Keratinocyte (primary cell): Measurements from ENCODE around the genes SUMO1 and WDR12.

DNA sequence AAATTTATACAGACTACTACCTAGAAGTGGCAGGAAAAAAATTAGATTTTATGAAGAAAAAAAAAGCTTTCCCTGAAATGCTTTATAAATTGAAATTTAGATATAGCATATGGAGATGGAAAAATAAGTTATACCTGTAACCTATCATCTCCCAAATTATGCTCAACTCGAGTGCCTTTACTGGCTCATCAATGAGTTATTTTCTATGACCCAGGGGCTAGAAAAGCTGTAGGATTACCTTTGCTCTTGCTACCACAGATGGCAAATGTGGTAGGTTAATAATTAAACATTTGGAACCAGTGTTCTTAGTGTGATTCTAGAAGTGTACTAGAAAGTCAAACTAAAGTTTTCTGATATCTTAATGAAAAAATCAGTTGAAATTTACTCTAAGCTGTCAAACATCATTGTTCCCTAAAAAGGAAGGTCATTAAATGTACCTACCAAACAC, 22.5 kb downstream of the ALS2 start:
CAGE:
- cytosol, long polyA minus RNA = no peak
- cytosol, long polyA plus RNA = no peak
- long polyA plus RNA = no peak
- nucleus, long polyA minus RNA = no peak
- nucleus, long polyA plus RNA = no peak

DNA sequence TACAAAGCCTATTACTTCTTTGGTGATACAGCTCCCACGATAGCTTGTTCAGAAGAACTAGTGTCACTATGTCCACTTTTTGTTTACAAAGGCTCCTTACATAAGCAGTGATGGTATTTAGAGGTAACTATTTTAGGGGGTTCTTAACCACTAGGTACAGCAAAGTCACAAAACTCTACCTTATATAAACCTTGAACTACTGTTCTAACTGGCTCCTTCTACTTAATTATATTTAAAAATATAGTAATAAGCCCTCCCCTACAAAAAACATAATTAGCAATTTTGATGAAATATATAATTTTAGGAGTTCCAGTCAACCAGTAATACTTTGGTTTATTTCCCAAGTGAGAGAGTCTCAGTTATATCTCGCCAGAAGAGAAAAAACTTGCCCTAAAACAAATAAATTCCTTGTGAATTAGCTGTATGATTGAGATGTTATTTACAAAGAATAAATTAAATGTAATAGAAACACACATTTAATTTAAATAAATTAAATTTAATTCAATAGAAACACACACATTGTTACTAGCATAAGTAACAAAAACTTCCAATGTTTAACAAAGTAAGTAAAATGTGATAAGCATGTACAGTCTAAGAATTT, 21.7 kb downstream of the ALS2 start:
CAGE:
- cytosol, long polyA minus RNA = no peak
- cytosol, long polyA plus RNA = no peak
- long polyA plus RNA = no peak
- nucleus, long polyA minus RNA = no peak
- nucleus, long polyA plus RNA = no peak

DNA sequence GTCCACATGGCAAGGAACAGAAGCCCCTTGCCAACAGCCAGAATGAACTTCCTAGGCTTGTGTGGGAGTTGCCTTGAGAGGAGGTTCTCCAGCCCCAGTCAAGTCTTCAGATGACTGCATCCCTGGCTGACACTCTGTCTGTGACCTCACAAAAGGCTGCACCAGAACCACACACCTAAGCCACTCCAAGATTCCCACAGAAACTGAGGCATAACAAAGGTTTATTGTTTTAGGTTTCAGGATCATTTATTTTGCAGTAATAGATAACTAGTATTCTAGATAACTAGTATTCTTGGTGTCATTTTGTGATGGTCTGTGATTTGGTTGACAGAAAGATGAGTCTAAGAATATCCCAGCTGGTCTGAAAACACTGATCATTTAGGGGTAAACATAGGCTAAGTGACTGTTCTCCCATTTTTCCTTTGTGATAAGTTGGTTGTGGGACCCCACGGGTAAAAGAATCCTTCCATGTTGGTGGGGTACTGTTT, 43.9 kb downstream of the KIAA2012 start:
CAGE:
- cytosol, long polyA minus RNA = no peak
- cytosol, long polyA plus RNA = no peak
- long polyA plus RNA = no peak
- nucleus, long polyA minus RNA = no peak
- nucleus, long polyA plus RNA = no peak

CAGE:
- cytosol, long polyA minus RNA = start-site peak on the minus strand at chr2:202238522-202238569, 572 reads
- cytosol, long polyA plus RNA = start-site peak on the minus strand at chr2:202238524-202238602, 4,294 and 780 reads in 2 replicates
- long polyA plus RNA = start-site peak on the minus strand at chr2:202238526-202238597, 6,072 and 4,714 reads in 2 replicates
- nucleus, long polyA minus RNA = start-site peak on the minus strand at chr2:202238531-202238578, 59 reads
- nucleus, long polyA plus RNA = start-site peak on the minus strand at chr2:202238524-202238579, 964 and 933 reads in 2 replicates
Observed at GRCh38 chr2:202238403-202239041, at the start of gene SUMO1. SUMO1 (minus strand) TSS chr2:202238597.

GRCh38 chr2:202292517-202293469, 27.2 kb downstream of the NOP58 start:
CAGE:
- cytosol, long polyA minus RNA = no peak
- cytosol, long polyA plus RNA = no peak
- long polyA plus RNA = no peak
- nucleus, long polyA minus RNA = no peak
- nucleus, long polyA plus RNA = no peak

GRCh38 chr2:202297105-202297540, 31.6 kb downstream of the NOP58 start:
CAGE:
- cytosol, long polyA minus RNA = start-site peak on the plus strand at chr2:202297439-202297504, 22 reads
- cytosol, long polyA plus RNA = no peak
- long polyA plus RNA = no peak
- nucleus, long polyA minus RNA = start-site peak on the plus strand at chr2:202297422-202297464, 43 reads
- nucleus, long polyA plus RNA = no peak

CAGE:
- cytosol, long polyA minus RNA = no peak
- cytosol, long polyA plus RNA = no peak
- long polyA plus RNA = no peak
- nucleus, long polyA minus RNA = no peak
- nucleus, long polyA plus RNA = no peak
Observed at GRCh38 chr2:202588633-202589338, 46.0 kb upstream of the FAM117B start.

DNA sequence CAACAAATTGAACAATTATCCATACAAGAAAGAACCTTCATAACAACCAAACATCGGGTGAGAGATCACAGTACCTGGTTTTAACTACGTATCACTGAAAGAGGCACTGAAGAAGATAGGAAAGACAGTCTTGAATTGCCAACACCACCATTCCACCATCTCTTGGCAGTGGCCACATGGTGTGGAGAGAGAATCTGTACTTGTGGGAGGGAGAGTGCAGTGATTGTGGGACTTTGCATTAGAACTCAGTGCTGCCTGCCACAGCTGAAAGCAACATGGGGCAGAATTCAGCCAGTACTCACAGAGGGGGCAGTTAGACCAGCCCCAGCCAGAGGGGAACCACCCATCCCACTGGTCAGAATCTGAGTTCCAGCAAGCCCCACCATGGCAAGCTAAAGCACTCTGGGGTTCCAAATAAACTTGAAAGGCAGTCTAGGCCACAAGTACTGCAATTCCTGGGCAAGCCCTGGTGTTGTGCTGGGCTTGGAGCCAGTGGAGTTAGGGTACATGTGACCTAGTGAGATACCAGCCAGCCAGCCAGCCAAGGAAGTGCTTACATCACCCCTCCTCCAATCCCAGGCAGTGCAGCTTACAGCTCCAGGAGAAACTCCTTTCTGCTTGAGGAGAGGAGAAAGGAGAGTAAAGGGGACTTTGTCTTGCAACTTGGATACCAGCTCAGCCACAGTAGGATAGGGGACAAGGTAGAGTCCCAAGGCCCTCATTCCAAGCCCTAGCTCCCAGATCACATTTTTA, 64.3 kb downstream of the ICA1L start:
CAGE:
- cytosol, long polyA minus RNA = no peak
- cytosol, long polyA plus RNA = no peak
- long polyA plus RNA = no peak
- nucleus, long polyA minus RNA = no peak
- nucleus, long polyA plus RNA = no peak

CAGE:
- cytosol, long polyA minus RNA = no peak
- cytosol, long polyA plus RNA = no peak
- long polyA plus RNA = no peak
- nucleus, long polyA minus RNA = no peak
- nucleus, long polyA plus RNA = no peak
Observed at GRCh38 chr2:202816057-202816414, 55.5 kb downstream of the ICA1L start.

CAGE:
- cytosol, long polyA minus RNA = start-site peak on the minus strand at chr2:202911630-202911671, 120 reads; start-site peak on the minus strand at chr2:202911845-202911908, 17 reads; start-site peak on the minus strand at chr2:202912126-202912160, 69 reads; start-site peak on the plus strand at chr2:202912275-202912283, 8 reads
- cytosol, long polyA plus RNA = start-site peak on the minus strand at chr2:202911628-202911688, 377 and 114 reads in 2 replicates; start-site peak on the minus strand at chr2:202911879-202911933, 31 and 22 reads in 2 replicates
- long polyA plus RNA = start-site peak on the minus strand at chr2:202911608-202911703, 1,166 and 933 reads in 2 replicates; start-site peak on the minus strand at chr2:202911869-202911917, 88 and 68 reads in 2 replicates; start-site peak on the minus strand at chr2:202912129-202912175, 195 and 198 reads in 2 replicates
- nucleus, long polyA minus RNA = start-site peak on the minus strand at chr2:202911627-202911683, 152 reads; start-site peak on the minus strand at chr2:202912130-202912164, 75 reads
- nucleus, long polyA plus RNA = start-site peak on the minus strand at chr2:202911608-202911699, 663 and 852 reads in 2 replicates; start-site peak on the minus strand at chr2:202912129-202912166, 132 and 113 reads in 2 replicates; start-site peak on the plus strand at chr2:202912262-202912304, 178 and 92 reads in 2 replicates
Observed at GRCh38 chr2:202911493-202912428, at the start of gene WDR12. WDR12 (minus strand) TSS chr2:202911673.

DNA sequence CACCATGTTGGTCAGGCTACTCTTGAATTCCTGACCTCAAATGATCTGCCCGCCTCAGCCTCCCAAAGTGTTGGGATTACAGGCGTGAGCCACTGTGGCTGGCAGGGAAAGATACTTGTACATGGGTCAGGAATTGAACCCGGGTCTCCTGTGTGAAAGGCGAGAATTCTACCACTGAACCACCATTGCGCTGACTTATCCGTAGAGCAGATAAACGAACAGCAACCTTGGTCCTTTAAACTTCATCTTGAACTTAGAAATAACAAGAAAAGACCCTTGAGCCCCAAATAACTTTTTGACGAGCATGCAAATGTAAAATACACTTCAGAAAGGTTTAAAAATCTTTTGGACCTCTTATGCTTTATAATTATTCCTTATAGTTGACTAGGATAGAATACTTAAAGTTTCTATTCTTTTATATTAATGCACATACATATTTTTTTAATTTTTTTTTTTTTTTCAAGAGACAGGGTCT, 36.1 kb downstream of the ABI2 start:
CAGE:
- cytosol, long polyA minus RNA = no peak
- cytosol, long polyA plus RNA = no peak
- long polyA plus RNA = no peak
- nucleus, long polyA minus RNA = no peak
- nucleus, long polyA plus RNA = no peak

GRCh38 chr2:203543837-203544375, 8.8 kb upstream of the RAPH1 start:
CAGE:
- cytosol, long polyA minus RNA = no peak
- cytosol, long polyA plus RNA = no peak
- long polyA plus RNA = no peak
- nucleus, long polyA minus RNA = no peak
- nucleus, long polyA plus RNA = no peak

CAGE:
- cytosol, long polyA minus RNA = no peak
- cytosol, long polyA plus RNA = no peak
- long polyA plus RNA = no peak
- nucleus, long polyA minus RNA = no peak
- nucleus, long polyA plus RNA = no peak
Observed at GRCh38 chr2:203631247-203631720, 75.2 kb upstream of the CD28 start.

DNA sequence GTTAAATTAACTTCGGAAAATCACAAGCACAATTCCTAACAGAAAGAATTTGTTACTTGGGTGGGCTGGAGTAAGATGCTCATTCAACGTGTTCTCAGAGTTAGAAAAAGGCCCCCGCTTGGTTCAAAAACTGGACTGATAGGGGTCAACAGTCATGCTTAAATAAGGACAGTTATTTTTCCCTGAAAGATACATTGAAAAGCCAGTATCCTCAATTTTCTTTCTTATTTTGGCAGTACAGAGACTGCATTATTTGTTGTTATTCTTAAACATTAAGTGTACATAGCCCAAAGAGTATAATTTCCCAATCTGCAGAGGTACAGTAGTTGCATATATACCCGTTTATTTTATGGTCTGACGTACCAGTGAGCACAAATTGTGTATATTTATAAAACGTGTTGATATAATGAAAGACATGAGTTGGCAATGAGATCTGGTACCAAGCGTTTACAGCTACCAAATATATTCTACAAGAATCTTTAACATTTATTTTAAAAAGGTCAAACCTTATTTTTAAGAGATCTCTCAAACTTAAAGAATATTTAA, 1.5 kb downstream of the CD28 start:
CAGE:
- cytosol, long polyA minus RNA = no peak
- cytosol, long polyA plus RNA = no peak
- long polyA plus RNA = no peak
- nucleus, long polyA minus RNA = no peak
- nucleus, long polyA plus RNA = no peak

DNA sequence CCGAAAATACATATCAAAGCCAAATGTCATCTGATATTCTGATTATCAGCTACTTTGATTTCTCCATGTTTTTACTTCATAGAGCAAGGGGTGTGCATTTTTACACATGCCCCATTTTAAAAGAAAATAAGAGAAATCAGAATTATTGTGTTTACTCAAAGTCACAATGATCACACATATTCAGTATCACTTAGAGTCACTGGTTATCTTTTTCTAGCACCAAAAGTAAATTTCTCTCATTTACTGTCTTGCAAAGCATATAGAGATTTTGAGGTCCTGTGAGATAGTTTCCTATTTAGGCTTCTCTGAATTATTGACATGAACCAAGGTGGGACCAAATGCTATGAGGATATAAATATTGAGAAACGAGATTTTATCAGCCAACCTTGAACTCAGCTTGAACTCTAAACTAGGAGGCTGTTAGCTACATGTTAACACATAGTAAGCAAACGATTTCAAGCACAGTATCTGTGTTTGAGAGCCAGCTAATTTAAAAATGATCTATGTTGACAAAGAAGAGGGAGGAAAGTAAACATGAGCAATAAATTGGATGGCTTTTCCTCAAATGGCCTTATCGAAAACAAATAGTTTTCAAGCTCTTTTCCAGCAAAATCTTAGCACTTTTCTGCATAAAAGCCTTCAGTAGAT, 14.4 kb downstream of the CD28 start:
CAGE:
- cytosol, long polyA minus RNA = no peak
- cytosol, long polyA plus RNA = no peak
- long polyA plus RNA = no peak
- nucleus, long polyA minus RNA = no peak
- nucleus, long polyA plus RNA = no peak

DNA sequence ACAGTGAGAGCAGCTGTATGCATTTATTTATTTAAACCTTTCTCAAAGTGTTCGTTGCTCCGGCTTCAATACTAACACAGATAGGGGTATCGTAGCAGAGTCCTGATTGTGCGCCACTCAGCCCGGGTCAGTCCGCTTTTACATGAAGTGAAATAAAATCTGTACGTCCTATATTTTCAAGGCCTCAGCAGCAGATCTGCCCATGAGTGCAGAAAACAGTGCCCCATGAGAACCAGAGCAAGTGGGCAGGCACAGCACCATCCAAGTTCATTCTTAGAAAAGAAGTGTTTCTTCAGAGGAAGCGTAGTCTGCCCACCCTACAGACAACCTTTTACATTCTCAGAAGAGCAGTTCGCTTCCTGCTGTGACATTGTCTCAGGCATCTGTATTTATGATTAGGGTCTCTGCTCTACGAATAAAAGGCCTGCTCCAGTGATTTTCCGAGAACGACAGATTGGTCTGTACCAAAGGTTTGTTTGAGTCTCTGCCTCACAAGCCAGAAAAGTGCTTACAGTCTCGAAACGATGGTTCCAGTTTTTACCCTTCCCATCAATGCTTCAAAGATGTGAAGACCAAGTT, 31.7 kb upstream of the CTLA4 start:
CAGE:
- cytosol, long polyA minus RNA = no peak
- cytosol, long polyA plus RNA = no peak
- long polyA plus RNA = no peak
- nucleus, long polyA minus RNA = no peak
- nucleus, long polyA plus RNA = no peak

DNA sequence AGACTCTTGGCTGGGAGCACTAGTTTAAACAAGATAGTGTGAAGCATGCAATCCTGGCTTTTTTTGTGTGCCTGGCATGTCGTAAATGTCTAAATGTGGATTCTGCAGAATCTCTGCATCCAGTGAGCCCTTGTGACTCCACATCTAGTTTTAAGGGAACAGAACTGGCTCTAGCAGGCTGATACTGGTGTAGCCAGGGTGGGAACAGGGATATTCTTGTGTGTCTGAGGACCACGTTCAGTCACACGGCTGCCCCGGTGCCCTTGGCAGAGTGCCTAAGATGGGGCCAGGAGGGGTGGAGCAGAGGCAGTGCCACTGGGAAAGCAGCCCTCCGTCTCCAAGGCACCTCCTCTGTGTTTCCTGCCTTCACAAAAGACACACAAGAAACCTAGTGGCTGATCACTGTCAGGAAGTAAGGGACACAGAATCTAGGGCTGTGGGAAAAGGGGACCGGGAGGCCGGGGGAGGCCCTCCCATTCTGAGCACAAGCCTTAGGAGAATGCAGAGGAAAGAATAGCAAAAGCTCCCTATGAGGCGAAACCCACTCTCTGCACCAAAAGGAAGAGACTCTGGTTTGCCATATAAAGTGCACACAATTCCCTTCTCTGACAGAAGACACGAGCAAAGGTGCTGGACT, 91.5 kb upstream of the PARD3B start:
CAGE:
- cytosol, long polyA minus RNA = no peak
- cytosol, long polyA plus RNA = no peak
- long polyA plus RNA = no peak
- nucleus, long polyA minus RNA = no peak
- nucleus, long polyA plus RNA = no peak

DNA sequence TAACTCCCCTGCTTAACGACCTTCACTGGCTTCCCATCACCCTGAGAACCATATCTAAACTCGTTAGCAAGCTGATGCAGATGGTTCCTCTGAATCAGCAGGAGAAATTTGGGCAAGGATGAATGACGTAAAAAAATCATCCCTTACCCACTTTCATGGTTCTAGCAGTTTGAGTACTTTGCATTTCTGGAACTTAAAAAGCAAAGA, 422.1 kb downstream of the PARD3B start:
CAGE:
- cytosol, long polyA minus RNA = no peak
- cytosol, long polyA plus RNA = no peak
- long polyA plus RNA = no peak
- nucleus, long polyA minus RNA = no peak
- nucleus, long polyA plus RNA = no peak

GRCh38 chr2:205332147-205332519, 350.2 kb upstream of the NRP2 start:
CAGE:
- cytosol, long polyA minus RNA = no peak
- cytosol, long polyA plus RNA = no peak
- long polyA plus RNA = no peak
- nucleus, long polyA minus RNA = no peak
- nucleus, long polyA plus RNA = no peak

DNA sequence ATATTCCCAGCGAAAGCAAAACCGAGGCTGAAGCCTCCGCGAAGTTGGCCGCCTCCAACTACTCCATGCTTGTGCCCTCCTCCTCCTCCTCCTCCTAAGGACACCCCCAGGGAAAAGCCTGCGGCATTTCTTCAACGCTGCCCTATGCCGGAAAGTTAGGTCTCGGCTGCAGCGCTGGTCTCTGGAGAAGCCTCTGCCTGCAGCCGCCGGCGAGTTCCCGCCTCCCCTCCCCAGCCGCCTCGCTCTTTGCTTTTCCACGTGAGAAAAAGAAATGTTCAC, 3.8 kb downstream of the NRP2 start:
CAGE:
- cytosol, long polyA minus RNA = no peak
- cytosol, long polyA plus RNA = no peak
- long polyA plus RNA = no peak
- nucleus, long polyA minus RNA = no peak
- nucleus, long polyA plus RNA = no peak